Cytotoxic T cell (primary cell): ENCODE measurements around a stretch of chr18.

GRCh38 chr18:160053-160368 lies 1.7 kb downstream of the USP14 start:
- PRO-cap, 2 experiments = peak in 2 of 2 experiments; most common plus-strand start chr18:160156 (in 2)

DNA sequence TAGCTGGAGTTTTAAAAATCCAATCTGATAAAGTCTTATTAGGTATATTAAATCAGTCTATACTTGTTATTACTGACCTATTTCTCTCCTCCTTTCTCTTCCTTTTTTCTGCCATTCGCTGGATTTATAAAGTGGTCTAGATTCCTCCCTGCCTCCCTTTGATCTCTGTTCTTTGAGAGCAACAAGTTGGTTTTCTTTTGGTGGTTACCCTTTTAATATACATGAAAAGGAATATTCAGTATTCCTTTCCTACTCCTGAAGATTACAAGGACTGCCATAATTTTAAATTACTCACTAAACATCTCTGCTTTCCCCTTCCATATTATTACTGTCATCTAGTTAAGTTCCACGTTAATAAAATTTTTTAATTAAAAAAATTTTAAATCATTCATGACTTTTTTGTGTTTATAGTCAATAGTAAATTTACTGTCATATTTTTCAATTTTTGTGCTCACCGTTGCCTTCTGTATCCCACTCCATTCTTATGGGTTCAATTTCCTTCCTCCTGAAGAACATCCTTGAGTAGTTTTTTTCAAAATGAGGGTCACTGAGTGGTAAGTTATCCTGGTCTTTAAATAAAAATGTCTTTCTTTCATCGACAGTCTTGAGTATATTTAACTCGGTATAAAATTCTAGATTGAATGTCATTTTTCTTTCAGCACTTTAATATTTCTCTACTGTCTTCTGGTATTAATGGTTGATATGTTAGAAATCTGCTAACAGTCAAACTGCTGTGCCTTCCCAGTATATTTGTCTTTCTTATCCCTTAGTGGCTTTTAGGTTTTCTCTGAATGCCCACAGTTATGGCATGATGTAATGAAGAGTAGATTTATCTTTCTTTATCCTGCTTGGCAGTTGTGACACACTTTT lies 23.8 kb downstream of the THOC1 start:
- PRO-cap, 2 experiments = no peak in any of the 2 experiments

GRCh38 chr18:332884-333617 lies 65.2 kb upstream of the THOC1 start:
- PRO-cap, 2 experiments = no peak in any of the 2 experiments

DNA sequence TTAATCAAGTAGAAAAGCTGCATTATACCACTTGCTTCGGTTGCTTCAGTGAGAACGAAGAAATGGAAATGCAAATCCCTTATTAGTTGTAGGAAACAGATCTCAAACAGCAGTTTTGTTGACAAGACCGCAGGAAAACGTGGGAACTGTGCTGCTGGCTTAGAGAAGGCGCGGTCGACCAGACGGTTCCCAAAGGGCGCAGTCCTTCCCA lies 315 bp upstream of the TYMS start:
- PRO-cap, 2 experiments = no peak in any of the 2 experiments

- PRO-cap, 2 experiments = no peak in any of the 2 experiments
These were observed 15.4 kb downstream of the TYMS start for GRCh38 chr18:672357-673778.

DNA sequence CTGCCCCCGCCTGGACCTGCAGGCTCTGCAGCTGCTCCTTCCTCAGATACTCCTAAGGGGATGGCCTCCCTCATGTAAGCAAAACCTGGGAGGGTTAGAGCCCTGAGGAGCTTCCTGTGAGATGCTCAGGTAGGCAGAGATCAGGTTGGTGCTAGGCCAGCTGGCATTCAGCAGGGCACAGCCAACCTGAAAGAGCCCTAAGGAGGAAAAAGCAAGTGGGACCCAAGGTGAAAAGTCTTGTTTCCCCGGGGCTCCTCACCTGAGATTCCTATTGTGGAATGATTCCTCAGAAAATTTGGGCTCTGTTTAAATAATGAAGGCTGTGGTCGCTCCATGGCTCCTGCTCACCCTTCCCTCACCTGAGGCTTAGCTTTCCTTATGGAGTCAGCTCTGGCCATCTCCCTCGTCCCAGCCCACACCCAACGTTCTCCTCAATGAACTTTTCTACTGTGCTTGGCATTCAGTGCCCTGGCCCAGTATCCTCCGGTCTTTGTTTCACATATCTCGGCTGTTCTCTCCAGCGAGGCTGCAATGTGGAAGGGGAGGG lies 23.9 kb downstream of the TYMS start:
- PRO-cap, 2 experiments = no peak in any of the 2 experiments

DNA sequence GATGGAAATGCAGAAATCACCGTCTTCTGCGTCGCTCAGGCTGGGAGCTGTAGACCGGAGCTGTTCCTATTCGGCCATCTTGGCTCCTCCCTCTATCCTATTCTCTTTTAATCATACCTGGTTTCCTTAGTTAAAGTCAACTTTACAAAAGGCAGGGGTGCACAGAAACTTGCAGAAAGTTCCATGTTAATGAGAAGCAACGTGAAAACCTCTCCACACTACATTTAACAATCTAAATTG lies 617.4 kb downstream of the ADCYAP1 start:
- PRO-cap, 2 experiments = no peak in any of the 2 experiments

- PRO-cap, 2 experiments = no peak in any of the 2 experiments
These were observed 15.5 kb downstream of the METTL4 start for GRCh38 chr18:2555813-2556147.

DNA sequence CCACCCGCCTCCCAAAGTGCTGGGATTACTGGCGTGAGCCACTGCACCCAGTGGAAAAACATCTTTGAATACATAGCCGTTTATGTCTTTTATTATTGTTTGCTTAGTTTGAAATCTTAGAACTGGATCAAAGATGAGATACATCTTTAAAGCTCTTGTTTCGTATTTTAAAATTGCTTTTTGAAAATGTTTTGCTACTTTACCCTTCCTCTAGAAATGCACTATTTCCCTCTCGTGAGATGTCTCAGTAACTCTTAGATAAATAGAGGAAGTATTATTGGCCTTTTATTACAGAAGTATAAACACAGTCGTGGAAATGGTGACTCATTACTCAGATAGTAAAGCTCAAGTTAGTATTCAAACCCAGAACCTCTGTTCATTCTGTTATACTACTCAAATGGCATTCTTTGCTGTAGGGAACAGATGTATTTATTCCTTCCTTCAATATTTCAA lies 2.5 kb downstream of the SMCHD1 start:
- PRO-cap, 2 experiments = peak in 2 of 2 experiments; most common plus-strand start position 296 of the sequence (in 1); most common minus-strand start position 246 of the sequence (in 1)

DNA sequence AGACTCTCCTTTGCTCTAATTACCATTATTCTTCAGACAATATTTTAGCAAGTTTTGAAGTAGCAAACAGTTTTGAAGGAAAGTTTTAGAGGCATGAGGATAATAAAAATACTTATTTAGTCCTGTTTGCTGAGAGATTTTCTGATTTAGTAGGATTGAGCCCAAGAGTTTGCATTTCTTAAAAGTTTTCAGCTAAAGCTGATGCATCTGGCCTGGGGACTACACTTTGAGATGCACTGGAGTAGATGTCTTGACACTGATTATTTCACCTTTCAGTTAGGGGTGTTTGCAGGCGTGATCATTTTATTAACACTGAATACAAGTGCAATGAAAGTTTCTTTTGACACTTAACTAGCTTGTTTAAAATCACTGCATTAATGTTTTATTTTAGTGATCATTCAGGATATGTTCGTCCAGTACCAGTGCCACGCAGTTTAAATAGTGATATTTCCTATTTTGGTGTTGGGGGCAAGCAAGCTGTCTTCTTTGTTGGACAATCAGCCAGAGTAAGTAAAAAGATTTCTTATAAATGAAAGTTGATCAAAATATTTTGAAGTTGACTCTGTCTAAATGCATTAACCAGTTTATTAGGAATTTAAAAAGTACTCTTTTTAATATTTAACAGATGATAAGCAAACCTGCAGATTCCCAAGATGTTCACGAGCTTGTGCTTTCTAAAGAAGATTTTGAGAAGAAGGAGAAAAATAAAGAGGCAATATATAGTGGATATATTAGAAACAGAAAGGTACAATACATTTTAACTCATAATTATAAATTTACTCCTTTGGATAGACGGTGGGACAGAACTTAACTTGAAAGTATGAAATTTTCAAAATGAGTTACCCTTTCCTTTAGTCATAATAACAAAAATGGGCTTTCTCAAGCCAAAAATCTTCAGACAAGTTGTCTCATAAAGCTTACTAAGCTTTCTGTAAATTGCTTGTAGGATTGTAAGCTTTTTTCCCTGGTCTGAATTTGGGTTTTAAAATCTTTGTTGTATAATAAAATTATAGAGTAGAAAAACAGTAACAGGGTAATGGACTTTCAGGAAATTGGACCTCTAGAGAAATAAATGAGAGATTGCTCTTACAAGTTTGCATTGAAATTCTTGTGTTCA lies 32.8 kb downstream of the SMCHD1 start:
- PRO-cap, 2 experiments = no peak in any of the 2 experiments

DNA sequence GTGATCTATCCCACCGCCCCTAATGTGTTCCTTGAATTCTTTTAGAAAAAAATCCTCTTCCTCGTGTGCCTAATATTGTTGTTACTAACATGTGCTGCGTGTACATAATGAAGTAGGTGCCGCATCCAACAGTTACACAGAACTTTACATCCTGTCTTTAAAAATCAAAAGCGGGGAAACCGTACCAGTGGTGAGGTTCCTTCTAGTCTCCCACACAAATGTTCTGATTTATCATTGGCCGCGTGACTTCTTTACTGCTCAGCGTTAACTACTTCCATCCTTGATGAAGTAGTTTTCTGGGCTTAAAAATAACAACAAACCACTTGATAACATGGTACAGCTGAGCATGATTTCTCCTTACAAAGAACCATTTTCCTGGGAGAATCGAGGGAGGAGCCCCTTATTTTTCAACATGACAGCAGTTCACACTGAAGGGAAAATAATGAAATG lies 9.7 kb downstream of the EMILIN2 start:
- PRO-cap, 2 experiments = no peak in any of the 2 experiments

- PRO-cap, 2 experiments = no peak in any of the 2 experiments
These were observed 43.8 kb downstream of the EMILIN2 start for GRCh38 chr18:2890427-2891246.

DNA sequence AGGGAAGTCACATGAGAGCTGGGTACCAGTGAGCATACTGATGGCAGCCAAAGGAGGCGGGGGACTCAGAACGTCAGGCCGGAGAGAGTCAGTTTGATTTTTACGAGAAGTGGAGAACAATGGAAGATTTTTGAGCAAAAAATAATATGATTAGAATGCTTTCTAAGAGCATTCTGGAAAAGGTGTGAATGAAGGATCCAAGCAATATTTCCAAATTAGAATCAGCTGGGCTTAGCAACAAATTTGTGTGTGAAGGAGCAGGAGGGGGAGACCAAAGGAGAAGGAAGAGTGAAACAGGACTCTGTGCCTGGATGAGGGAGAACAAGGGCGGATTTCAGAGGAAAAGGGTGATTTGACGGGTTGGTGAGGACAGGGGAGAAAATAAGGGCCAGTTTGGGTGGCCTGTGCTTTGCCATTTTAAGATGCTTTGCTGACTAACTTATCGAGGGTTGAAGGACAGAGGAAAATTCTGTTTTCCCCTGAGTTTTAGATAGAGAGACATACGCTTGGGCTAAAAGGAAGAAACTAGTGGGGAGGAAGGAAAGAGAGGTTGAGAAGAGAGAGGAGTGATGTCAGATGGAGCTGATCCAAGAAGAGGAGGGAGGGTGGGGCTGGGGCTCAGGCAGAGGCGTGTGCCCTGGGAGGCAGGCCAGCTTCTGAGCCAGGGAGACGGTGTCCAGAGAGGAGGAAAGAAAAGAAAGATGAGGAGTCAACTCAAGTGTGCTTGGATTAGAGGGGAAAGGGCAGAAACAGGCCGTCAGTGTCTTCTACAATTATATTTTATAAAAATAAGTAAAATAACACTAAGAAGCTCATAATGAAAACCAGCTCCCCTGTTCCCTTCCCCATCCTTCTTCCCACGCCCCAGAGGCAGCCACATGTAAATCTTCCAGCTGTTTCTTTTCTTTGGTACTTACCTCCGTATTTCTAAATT lies 56.0 kb downstream of the EMILIN2 start:
- PRO-cap, 2 experiments = no peak in any of the 2 experiments

DNA sequence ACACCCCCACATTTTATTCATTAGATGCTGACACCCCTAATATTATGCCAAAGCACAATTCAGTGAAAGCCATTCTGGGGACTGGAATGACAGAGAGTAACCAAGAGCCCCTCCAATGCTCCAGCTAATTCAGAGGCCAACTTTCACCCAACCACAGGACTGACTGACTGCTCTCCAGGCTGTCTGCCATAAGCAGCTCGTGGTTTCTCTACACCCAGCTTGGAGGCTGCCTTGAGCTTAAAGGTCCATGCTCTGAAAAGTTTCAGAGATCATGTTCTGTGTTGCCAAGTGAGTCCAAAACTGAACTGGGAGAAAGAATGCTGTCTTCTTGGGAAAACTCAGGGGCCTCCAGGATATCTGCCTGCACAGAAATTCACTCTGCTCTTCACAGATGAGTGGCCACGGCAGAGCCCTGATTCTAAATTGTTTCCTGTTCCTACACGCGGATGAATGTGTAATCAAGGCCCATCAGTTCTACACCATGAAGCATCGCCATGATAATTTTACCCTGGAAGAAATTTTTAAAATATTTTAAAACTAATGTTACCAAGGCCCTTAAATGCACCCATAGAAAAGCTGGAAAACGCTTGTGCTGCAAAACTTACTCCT lies 51.1 kb downstream of the LPIN2 start:
- PRO-cap, 2 experiments = peak in 1 of 2 experiments; most common minus-strand start position 165 of the sequence (in 1)

- PRO-cap, 2 experiments = peak in 2 of 2 experiments; most common plus-strand start chr18:2972327 (in 2); most common minus-strand start chr18:2972165 (in 2)
These were observed 40.8 kb downstream of the LPIN2 start for GRCh38 chr18:2972016-2972639.

GRCh38 chr18:2980298-2981003 lies 32.5 kb downstream of the LPIN2 start:
- PRO-cap, 2 experiments = peak in 2 of 2 experiments; most common minus-strand start chr18:2980405 (in 2)

DNA sequence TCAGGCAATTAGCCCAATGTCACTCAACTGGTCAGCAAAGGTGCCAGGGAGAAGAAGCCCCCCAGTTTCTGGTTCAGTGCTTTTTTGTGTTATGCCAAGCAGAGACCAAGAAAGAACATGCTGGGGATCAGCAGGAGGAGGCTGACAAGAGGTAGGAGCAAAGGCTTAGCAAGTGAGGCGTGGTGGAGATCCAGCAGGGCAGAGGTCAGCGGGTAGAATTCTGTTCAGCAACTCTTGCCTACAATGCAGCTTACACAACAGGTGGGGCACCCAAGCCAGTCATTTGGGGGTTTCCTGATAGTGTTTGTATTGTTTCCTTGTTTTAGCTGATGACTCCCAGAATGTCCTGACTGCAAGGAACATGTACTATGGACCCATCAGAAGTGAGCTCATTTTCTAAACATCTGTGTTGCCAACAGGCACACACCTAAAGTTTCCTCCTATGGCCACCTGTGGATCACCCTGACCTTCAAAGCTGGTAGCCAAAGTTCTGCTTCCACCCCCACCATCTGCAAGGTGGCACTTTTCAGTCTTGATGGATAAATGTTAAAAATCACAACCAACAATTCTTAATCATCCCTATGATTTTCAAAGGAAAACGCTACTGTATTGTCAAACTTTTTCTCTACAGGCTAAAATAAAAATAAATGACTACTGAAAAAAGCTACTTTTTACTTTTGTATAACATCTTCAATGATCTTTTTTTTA lies 28.0 kb downstream of the LPIN2 start:
- PRO-cap, 2 experiments = no peak in any of the 2 experiments

DNA sequence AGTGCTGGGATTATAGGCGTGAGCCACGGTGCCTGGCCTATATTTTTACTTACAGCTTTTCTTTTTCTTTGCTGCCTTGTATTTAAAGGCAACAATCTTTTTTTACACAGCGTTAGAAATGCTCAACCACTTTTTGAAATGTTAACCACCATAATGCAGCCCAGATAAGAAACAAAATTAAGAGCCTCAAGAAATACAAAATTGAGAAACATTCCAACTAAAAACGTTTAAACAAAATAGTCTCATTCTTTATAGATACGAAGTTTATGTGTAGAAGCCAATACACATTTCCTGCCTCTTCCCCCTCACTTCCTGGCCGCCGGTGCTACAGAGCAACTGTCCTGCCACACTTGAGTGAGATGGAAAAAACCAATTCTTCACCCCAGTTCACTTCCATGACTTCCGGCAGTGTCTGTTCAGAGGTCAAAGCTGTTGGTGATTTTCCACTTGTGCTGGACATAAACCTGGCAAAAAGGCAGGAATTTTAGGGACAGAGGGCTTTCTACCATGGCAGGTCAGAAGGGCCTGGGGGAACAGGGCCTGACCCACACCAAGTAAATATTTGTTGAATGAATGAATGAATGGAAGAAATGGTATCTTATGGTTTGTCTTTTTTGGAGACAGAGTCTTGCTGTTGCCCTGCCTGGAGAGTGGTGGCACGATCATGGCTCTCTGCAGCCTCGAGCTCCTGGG lies 47.6 kb upstream of the LPIN2 start:
- PRO-cap, 2 experiments = peak in 2 of 2 experiments; most common plus-strand start position 308 of the sequence (in 1); most common minus-strand start position 327 of the sequence (in 1)

GRCh38 chr18:3061164-3061517 lies 48.2 kb upstream of the LPIN2 start:
- PRO-cap, 2 experiments = peak in 2 of 2 experiments; most common plus-strand start chr18:3061401 (in 1); most common minus-strand start chr18:3061306 (in 1)

DNA sequence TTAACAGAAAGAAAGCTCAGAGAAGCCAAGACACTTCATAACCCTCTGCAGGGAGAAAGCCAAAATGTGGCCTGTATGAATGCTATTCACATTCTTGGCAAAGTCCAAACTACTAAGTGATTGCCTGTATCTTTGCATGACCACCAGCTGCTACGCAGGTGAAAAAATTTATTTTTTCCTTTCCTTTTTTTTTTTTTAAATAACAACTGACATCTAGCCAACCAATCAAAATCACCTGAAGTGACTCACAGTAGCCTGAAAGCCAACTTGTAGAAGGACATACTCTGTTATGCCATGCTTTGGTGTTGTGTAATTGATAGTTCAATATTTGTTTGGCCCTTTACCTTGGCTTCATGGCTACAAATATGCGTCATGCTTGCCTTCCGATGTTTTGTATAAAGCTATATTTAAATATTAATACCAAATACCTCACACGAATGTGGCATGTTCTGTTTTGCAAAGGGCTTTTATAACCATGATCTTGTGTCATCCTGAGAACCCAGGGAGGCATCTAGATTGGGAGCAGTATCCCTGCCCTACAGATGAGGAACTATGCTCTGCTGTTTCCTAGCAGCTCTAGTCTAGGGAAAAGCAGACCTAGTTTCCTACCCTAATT lies 102.2 kb downstream of the MYOM1 start:
- PRO-cap, 2 experiments = no peak in any of the 2 experiments